ENCODE measurements around the gene ZDHHC11B.

DNA sequence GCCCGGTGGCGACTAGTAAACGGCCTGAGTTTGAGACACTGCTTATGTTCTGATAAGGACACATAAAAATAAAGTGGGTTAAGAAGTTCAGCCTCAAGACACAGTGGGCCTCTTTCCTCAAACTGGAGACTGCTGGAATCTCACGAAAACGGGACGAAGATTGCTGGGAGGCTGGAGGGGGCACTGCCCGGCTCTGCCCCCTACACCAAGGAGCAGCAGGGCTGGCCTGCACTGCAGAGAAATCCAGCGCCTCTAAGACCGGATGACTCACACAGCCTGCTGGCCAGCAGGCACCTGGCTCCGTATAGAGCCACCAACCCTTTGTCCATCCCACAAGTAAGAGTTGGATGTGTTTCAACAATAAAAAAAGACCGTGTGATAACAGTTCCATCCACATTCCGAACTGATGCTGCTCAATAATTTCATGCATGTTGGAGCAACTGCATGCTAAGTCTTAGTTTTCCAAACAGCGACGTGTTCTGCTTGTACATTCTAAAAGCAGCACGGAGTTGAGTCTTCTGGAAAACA is 11.6 kb downstream of the CCDC127 start:
- PRO-cap, 4 experiments: no peak in any of the 4 experiments
- RAMPAGE, long total RNA, 2 experiments: no peak in any of the 2 experiments
- RRBS: 63% methylated on average over 4 of the region's 15 CpGs

GRCh38 chr5:239181-239742 is 21.1 kb downstream of the SDHA start:
- PRO-cap, 4 experiments: no peak in any of the 4 experiments
- RAMPAGE, long total RNA, 2 experiments: no peak in any of the 2 experiments
- RRBS: no CpG with 5 or more reads among the region's 8 CpGs

- PRO-cap, 4 experiments: no peak in any of the 4 experiments
- RAMPAGE, long total RNA, 2 experiments: no peak in any of the 2 experiments
- RRBS: no CpG with 5 or more reads among the region's 21 CpGs
These were observed 7.6 kb downstream of the PDCD6 start for GRCh38 chr5:278844-279596.

DNA sequence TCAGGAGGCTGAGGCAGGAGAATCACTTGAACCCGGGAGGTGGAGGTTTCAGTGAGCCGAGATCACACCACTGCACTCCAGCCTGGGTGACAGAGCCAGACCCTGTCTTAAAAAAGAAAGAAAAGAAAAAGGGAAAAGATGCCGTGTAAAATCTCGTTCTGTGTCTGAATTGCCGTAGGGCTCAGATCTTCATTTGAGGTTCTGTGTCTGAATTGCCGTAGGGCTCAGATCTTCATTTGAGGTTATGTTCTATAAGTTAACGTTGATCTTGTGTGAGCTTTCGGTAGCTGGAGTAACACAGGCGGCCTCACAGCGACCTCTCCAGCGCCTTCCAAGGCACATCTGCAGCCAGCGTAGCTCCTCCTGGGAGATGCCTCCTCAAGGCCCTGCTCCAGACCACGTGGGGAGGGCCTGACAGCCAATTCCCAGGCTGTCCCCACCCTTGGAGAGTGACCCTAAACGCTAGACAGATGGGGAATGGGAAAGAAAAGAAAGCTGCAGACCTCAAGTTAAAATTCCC is 8.8 kb upstream of the AHRR start:
- PRO-cap, 4 experiments: no peak in any of the 4 experiments
- RAMPAGE, long total RNA, 2 experiments: no peak in any of the 2 experiments
- RRBS: no CpG with 5 or more reads among the region's 14 CpGs

DNA sequence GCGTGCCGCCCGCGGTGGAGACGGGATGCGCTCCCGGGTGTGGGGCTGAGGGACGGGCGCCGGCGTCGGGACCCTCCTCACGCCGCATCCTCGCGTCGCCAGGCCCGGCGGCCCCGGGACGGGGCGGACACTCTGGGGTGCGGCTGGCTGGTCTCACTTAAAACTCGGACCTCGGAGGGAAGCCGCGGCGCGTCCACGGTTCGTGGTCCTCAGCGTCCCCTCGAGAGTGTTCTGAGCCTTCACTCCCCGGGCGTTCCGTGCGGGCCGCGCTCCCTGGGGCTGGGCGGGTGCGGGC is 287 bp downstream of the AHRR start:
- PRO-cap, 4 experiments: no peak in any of the 4 experiments
- RAMPAGE, long total RNA, 2 experiments: no peak in any of the 2 experiments
- RRBS: 1% methylated on average over 15 of the region's 41 CpGs

GRCh38 chr5:415159-416269 is 27.5 kb upstream of the EXOC3 start:
- PRO-cap, 4 experiments: no peak in any of the 4 experiments
- RAMPAGE, long total RNA, 2 experiments: no peak in any of the 2 experiments
- RRBS: no CpG with 5 or more reads among the region's 46 CpGs

- PRO-cap, 4 experiments: no peak in any of the 4 experiments
- RAMPAGE, long total RNA, 2 experiments: no peak in any of the 2 experiments
- RRBS: 27% methylated on average over 8 of the region's 33 CpGs
These were observed 33.0 kb downstream of the EXOC3 start for GRCh38 chr5:475795-476486.

DNA sequence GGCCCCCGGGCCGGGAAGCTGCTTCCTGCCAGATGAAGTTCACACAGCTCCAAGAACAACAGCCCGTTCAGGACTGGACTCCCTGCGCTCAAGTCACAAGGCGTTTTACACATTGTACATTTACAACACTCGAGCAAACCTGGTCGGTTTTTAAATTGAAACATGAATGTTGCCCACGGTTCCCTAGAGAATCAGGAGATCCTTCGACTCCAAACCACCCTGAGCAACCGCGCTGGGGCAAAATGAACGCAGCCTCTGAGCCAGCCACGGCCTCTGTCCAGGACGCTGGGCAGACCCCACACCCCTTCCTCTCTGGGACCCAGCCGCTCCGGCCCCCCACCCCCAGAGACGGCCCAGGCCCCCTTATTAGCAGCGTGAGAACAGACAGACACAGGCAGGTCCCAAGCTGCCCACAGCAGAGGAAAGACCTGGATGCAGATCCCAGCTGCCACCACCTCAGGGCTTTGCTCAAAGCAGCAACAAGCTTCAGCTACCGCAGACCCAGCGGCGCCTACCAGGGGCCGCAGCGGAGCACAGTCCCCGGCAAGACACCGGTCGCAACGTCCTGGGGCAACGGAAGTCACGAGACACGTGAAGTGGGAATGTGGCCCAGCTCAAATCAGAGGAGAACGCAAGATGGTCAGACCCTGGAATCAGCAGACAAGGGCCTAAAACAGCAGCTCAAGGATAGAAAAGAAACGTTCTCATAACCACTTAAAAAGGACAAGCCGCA is 22.1 kb downstream of the SLC9A3 start:
- PRO-cap, 4 experiments: no peak in any of the 4 experiments
- RAMPAGE, long total RNA, 2 experiments: no peak in any of the 2 experiments
- RRBS: no CpG with 5 or more reads among the region's 33 CpGs

- PRO-cap, 4 experiments: no peak in any of the 4 experiments
- RAMPAGE, long total RNA, 2 experiments: no peak in any of the 2 experiments
- RRBS: 69% methylated on average over 3 of the region's 22 CpGs
These were observed 19.8 kb upstream of the SLC9A3 start for GRCh38 chr5:543968-544604.

- PRO-cap, 4 experiments: no peak in any of the 4 experiments
- RAMPAGE, long total RNA, 2 experiments: no peak in any of the 2 experiments
- RRBS: 98% methylated on average over 7 of the region's 45 CpGs
These were observed 30.1 kb downstream of the TPPP start for GRCh38 chr5:662955-663544.

DNA sequence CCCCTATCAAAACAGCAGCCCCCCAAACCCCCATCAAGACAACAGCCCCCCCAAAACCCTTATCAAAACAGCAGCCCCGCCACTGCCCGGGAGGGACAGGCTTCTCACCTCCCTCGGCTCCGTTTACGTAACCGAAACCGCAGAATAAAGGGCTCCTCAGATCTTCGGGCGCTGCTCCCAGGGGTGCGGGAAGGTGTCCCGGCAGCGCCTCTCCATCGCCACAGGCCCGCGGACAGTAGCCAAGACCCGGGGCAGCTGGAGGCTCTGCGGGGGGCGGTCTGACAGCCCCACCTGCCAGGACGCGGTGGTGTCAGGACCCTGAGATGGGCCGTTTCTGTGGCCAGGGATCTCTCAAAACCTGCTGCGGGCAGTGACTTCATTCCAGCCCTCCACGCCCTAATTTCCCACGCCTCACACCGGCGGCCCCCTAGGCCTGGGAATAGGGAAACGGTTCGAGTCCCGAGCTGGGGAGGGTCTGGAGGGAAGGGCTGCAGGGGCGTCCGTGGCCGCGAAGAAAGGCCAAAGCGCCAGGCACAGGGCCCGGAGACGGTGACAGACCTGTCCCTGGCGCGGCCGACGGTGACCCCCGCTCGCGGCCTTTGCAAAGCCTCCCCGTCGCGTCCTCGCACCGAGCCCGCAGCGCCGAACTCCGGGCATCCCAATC is 567 bp downstream of the TPPP start:
- PRO-cap, 4 experiments: no peak in any of the 4 experiments
- RAMPAGE, long total RNA, 2 experiments: no peak in any of the 2 experiments
- RRBS: no CpG with 5 or more reads among the region's 52 CpGs

GRCh38 chr5:776805-777202 is 7.7 kb downstream of the ZDHHC11B start:
- PRO-cap, 4 experiments: peak in 1 of 4 experiments; most common plus-strand start chr5:777102 (in 1)
- RAMPAGE, long total RNA, 2 experiments: no peak in any of the 2 experiments
- RRBS: no CpG with 5 or more reads among the region's 16 CpGs

- PRO-cap, 4 experiments: peak in 4 of 4 experiments; most common plus-strand start chr5:784862 (in 3); most common minus-strand start chr5:784722 (in 3)
- RAMPAGE, long total RNA, 2 experiments: no peak in any of the 2 experiments
- RRBS: 1% methylated on average over 19 of the region's 105 CpGs
These were observed at the start of gene ZDHHC11B for GRCh38 chr5:784487-785333. TSS of gene ZDHHC11B (minus strand) at chr5:784729.

DNA sequence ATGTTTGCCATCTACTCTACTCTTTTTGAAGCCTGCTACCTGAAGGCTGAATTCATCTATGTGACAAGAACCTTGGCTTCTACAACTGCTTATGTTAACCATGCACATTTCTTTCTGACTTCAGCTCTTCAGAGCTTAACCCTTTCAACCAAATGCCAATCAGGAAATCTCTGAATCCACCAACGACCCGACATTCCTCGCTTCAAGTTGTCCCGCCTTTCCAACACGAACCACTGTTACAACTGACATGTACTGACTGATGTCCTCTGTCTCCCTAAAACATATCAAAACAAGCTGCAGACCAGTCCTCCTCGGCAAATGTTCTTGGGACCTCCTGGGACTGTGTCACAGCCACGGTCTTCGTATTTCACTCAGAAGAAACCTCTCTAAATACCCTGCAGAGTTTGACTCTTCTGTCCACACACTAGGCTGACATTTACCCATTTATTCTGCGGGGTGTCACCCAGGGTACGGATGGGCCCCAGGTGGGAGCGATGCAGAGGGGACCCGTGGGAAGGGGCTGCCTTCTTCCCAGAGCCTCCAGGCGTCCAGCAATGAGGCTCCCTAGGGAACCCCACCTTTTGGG is 18.9 kb upstream of the ZDHHC11 start:
- PRO-cap, 4 experiments: no peak in any of the 4 experiments
- RAMPAGE, long total RNA, 2 experiments: no peak in any of the 2 experiments
- RRBS: no CpG with 5 or more reads among the region's 13 CpGs

GRCh38 chr5:979613-979919 is 29.0 kb upstream of the NKD2 start:
- PRO-cap, 4 experiments: no peak in any of the 4 experiments
- RAMPAGE, long total RNA, 2 experiments: no peak in any of the 2 experiments
- RRBS: no CpG with 5 or more reads among the region's 5 CpGs

GRCh38 chr5:996882-997603 is 11.6 kb upstream of the NKD2 start:
- PRO-cap, 4 experiments: no peak in any of the 4 experiments
- RAMPAGE, long total RNA, 2 experiments: no peak in any of the 2 experiments
- RRBS: no CpG with 5 or more reads among the region's 5 CpGs

GRCh38 chr5:1004477-1005374 is 3.9 kb upstream of the NKD2 start:
- PRO-cap, 4 experiments: peak in 4 of 4 experiments; most common plus-strand start chr5:1004672 (in 2); most common minus-strand start chr5:1004612 (in 1)
- RAMPAGE, long total RNA, 2 experiments: no peak in any of the 2 experiments
- RRBS: 8% methylated on average over 32 of the region's 102 CpGs

DNA sequence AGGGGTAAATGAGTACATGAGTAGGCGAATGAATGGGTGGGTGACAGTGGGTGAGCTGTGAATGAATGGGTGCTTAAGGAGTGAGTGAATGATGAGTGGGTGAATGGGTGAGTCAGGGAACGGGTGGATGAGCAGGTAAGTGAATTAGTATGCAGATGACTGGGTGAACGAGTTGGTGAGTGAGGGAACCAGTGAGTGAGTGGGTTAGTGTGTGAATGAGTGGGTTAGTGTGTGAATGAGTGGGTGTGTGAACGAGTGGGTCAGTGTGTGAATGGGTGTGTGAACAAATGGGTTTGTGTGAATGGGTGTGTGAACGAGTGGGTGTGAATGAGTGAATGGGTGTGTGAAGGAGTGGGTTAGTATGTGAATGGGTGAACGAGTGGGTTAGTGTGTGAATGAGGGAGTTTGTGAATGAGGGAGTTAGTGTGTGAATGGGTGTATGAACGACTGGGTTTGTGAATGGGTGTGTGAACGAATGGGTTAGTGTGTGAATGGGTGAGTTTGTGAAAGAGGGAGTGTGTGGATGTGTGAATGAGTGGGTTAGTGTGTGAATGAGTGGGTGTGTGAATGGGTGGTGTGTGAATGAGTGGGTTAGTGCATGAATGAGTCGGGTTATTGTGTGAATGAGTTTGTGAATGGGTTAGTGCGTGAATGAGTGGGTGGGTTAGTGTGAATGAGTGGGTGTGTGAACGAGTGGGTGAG is 32.9 kb downstream of the NKD2 start:
- PRO-cap, 4 experiments: no peak in any of the 4 experiments
- RAMPAGE, long total RNA, 2 experiments: no peak in any of the 2 experiments
- RRBS: no CpG with 5 or more reads among the region's 11 CpGs

- PRO-cap, 4 experiments: peak in 2 of 4 experiments; most common plus-strand start chr5:1119077 (in 2); most common minus-strand start chr5:1118850 (in 1)
- RAMPAGE, long total RNA, 2 experiments: no peak in any of the 2 experiments
- RRBS: 10% methylated on average over 4 of the region's 29 CpGs
These were observed 6.8 kb upstream of the SLC12A7 start for GRCh38 chr5:1118492-1119324.

DNA sequence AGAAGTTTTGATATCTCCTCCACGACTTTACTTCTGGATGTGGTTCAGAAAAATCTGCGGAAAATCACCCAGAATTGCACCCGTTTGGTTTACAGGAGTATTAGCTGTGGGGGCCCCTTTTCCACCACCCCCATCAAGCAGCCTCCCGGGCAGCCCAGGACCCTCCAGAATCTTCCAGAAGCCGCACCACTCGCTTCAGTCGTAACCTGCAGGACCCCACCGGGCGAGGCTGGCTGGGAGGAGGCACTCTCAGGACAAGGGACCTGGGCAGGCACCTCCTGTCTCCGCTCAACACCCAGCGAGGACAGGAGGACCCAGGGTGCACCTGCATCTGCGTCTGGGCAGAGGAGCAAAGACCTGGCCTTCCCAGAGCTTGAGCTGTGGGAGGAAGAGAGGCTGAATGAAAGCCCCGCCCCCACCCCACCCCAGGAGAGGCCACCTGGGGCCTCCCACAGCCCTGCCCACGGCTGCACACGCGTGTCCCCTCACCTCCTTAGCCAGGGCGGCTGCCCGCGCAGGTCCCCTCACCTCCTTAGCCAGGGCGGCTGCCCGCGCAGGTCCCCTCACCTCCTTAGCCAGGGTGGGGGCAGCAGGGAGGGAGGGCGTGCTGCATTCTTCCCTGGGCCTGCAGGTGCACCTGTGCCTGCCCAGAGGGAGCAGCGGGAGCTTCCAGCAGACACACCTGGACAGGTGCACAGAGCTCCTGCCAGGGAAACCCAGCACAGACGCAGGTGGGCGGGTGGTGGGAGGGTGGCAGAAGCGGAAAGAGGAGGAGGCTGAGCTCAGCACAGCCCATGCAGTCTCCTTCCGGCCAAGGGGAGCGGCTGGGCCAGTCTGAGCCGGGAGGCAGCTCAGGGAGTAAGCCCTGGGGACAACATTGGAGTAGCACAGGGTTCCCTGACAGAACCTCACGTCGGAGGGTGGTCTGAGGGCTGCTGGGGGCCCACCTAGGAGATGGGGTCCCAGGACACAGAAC is 18.5 kb upstream of the SLC12A7 start:
- PRO-cap, 4 experiments: peak in 2 of 4 experiments; most common plus-strand start position 832 of the sequence (in 2); most common minus-strand start position 380 of the sequence (in 1)
- RAMPAGE, long total RNA, 2 experiments: no peak in any of the 2 experiments
- RRBS: 89% methylated on average over 4 of the region's 32 CpGs

All from uterus (tissue), 7 donors.